Placental pericyte (primary cell): Measurements from ENCODE around the genes DNAJA1 and B4GALT1.

DNA sequence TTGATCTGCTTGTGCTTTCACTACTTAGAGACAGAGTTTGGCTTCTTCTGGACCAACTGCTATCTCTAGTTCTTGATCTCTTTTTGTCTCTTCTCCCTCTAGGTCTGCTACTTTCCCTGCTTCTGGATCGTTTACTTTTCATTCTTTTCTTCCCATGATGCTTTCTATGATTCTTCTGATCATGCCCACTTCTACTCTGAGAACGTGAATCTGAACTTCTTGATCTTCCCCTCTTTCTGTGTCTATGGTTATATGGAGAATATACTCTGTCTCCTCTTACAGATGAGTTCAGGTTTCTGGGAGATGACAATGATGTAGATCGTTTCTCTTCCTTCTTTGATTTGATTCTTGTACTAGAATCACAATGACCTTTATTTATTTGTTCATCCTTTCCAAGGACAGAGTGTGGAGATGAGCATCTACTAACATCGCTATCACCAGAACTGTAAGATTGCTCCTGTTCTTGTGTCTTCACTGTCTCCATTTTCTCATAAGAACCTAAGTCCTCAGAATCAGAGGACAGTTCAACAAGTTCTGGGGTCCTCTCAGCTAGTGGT is 9.5 kb upstream of the SMIM27 start:
- CAGE, long polyA plus RNA: no peak

- CAGE, long polyA plus RNA: no peak
Measured at GRCh38 chr9:32572197-32573010, 555 bp downstream of the NDUFB6 start.

GRCh38 chr9:33024556-33025397 is at the start of gene DNAJA1:
Gene DNAJA1, plus strand, starts transcription at chr9:33025273.
- CAGE, long polyA plus RNA: no peak

DNA sequence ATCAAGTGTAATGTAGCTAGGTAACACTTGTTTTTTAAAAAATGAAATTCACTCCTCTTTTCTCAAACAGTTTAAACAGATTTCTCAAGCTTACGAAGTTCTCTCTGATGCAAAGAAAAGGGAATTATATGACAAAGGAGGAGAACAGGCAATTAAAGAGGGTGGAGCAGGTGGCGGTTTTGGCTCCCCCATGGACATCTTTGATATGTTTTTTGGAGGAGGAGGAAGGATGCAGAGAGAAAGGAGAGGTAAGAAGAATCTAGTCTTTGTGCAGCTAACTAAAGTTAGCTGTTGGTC is 1.6 kb downstream of the DNAJA1 start:
- CAGE, long polyA plus RNA: no peak

GRCh38 chr9:33113043-33113630 is 36.7 kb upstream of the SMU1 start:
- CAGE, long polyA plus RNA: no peak

DNA sequence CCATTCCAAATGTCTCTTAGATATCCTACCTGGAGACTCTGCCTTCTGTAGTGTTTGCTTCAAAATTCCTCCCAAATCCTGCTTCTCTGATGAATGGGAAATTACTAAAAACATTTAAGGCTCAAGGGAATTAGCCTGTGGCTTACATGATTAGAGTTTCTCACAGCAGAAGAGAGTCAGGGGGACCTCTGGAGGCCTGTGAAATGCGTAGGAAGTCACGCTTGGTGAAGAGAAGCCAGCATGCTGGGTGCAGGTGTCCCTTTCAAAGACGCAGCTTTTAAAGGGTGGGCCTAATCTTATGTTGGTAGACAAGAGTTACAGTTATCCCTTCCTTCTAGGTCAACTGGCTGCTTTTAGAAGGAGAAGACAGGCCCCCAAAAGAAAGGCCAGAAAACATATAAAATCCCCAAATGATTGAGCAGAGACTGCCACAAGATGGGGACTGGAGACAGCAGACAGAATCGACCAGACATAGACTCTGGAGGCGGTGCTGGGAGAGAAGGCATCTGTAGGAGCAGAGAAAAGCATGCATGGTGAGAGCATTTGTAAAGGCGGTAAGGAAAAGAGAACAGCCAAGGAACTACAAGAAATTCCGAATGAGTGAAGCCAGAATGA is 42.3 kb downstream of the B4GALT1 start:
- CAGE, long polyA plus RNA: no peak

DNA sequence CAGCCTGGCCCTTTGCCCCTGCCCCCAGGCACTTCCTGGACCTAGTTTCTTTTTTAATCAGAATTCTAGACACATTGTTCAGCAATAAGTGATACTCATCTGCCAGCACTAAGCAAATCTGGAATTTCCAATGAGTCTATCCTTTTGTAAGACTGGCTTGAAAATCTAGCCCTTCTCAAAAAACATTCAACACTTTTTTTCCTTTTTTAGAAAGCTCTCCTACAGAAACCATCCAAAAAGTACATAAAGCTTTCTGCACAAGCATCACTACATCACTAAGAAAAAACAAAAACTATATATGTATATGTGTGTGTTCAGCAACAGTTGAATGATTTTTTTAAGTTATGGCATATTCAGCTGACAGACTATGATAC is 7.2 kb downstream of the B4GALT1 start:
- CAGE, long polyA plus RNA: no peak

GRCh38 chr9:33162373-33163475 is 4.4 kb downstream of the B4GALT1 start:
- CAGE, long polyA plus RNA: no peak

DNA sequence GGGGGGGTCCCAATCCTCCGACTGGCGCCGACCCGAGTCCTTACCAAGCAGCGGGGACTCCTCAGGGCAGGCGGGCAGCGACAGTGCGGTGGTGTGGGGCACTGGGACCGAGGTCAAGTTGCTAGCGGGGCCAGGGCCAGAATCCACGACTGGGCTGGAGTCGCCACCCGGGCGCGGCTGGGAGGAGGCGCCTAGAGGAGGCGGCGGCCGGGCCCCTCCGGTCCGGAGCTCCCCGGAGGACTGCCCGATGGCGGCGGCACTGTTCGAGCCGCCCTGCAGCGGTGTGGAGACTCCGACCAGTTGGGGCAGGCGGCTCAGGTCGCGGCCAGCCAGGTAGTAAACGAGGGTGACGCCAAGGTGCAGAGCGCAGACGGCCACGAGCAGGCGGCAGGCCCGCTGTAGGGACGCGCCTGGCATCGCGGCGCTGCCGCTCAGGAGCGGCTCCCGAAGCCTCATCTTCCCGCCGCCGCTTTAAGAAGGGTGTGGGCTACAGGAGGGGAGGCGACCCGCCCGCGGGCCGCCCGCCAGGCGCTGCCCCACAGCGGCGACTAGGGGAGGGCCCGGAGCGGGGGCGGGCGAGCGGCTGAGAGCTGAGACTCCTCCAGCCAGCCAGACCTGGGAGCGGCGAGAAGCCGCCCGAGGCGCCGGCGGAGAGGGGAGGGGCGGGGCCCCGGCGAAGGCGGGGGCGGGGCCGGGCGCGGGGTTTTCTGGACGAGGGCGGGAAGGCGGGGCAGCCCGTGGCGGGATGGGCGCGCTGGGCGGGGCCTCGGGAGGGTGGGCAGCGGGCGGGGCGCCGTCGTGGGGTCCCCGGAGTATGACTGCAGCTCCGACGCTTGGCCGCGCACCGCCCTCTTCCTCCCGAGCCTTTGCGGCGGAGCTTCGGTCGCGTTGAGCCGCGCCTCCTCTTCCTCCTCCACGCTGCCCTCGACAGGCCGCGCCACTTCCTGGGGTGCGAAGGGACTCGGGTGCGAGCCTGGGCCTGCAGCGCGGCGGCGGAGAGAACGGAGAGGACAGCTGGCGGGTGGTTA is at the start of gene B4GALT1:
Gene B4GALT1, minus strand, starts transcription at position 623 of the 1,028 bp plus-strand sequence.
- CAGE, long polyA plus RNA: no peak

DNA sequence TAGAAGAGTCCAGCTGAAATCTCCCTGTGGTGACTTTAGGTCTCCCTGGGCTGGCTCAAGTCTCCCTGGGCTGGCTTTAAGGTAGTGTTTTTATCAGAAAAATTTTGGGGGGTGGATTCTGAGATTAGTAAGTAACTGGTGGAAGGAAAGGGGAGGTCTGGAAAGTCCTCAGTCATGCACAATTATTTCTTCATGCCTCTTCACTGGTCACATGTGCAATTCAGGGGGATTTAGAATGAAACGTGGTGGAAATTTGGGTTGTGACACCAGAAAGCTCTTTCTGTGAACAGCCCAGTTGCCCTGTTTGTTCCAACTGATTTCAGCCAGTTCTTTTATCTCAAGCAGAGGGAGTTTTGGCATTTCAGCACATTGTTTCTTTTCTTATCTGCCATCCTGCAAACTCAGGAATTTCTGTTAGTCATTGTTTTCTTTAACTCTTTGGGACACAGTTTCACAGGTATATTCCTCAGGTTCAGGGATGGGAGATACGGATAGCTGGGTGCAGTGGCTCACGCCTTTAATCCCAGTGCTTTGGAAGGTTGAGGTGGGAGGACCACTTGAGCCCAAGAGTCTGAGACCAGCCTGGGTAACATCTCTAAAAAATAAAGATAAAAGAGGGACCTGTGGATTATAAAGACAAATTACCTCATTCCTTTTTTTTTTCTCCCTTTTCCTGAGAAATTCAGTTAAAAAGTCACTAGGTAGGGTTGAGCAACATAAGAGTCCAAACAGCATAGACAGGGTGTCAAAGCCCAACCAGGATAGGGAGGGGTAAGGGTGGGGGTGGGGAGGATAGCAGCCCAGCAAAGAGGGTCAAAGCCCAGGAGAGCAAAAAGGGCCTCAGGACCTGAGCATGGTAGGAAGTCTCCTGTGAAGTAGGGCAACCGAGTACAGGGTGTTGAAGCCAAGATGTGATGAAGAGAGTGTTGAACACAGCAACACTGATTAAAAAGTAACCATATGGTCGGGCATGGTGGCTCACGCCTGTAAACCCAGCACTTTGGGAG is 5.3 kb upstream of the B4GALT1 start:
- CAGE, long polyA plus RNA: no peak

GRCh38 chr9:33232836-33233197 is 7.2 kb upstream of the SPINK4 start:
- CAGE, long polyA plus RNA: no peak

DNA sequence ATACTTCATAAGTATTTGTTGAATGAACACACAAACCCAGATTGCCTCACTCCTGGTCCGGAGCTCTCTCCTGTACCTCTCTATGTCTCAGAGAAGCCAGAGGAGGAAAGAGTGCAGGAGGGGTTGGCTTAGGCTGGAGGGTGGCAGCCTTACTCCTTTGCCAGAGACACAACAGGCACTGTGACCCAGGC is 5.0 kb upstream of the SPINK4 start:
- CAGE, long polyA plus RNA: no peak

- CAGE, long polyA plus RNA: no peak
Measured at GRCh38 chr9:33244203-33244620, 4.2 kb downstream of the SPINK4 start.

- CAGE, long polyA plus RNA: no peak
Measured at GRCh38 chr9:33254067-33255033, 10.2 kb downstream of the BAG1 start.

GRCh38 chr9:33506565-33506941 is 17.5 kb upstream of the ANKRD18B start:
- CAGE, long polyA plus RNA: no peak

GRCh38 chr9:33817515-33818152 is 674 bp downstream of the UBE2R2 start:
- CAGE, long polyA plus RNA: no peak

DNA sequence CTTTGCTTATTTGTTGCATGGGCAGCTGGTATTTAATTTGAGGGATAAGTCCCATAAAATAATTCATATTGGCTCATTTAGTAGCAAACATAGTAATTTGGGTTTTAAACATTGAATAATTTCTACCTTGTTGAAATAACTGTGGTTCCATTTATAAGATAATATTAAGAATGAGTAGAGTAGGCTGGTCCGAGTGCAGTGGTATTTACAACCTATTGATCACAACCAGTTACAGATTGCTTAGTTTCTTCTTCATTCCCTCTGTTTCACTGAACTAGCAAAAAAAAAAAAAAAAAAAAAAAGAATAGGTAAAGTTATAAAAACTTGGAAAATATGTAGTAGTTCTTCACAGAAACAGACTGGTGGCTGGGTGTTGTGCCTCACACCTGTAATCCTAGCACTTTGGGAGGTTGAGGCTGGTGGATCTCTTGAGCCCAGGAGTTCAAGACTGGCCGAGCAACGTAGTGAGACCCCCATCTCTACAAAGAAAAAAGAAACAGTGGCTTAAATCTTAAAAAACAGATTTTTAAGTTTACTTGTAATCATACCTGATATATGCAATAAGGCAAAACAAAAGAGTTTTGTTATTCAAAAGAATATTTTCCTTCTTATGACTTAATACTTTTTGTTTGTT is 14.0 kb downstream of the UBE2R2 start:
- CAGE, long polyA plus RNA: no peak

GRCh38 chr9:33982097-33982507 is 66.6 kb downstream of the UBAP2 start:
- CAGE, long polyA plus RNA: no peak

DNA sequence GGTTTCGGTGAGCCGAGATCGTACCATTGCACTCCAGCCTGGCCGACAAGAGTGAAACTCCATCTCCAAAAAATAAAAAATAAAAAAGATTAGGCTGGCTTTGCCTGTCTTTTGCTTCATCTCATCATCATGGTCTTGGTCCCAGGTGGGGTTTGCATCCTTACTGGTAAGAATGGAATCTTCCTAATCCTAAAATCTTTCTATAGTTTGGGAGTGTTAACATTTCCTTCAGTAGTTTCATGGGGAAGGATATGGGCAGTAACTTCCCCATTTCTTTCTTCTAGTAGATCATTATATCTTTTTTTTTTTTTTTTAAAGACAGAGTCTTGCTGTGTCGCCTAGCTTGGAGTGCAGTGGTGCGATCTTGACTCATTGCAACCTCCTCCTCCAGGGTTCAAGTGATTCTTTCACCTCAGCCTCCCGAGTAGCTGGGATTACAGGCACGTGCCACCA is 10.1 kb downstream of the UBAP1 start:
- CAGE, long polyA plus RNA: no peak

- CAGE, long polyA plus RNA: no peak
Measured at GRCh38 chr9:34328328-34328896, 656 bp downstream of the KIF24 start.